Thoracic aorta endothelial cell (primary cell): ENCODE data around the genes FCHSD2 and PGM2L1.

GRCh38 chr11:72821523-72821952 is 7.3 kb downstream of the ATG16L2 start:
- CAGE, long polyA plus RNA = no peak

DNA sequence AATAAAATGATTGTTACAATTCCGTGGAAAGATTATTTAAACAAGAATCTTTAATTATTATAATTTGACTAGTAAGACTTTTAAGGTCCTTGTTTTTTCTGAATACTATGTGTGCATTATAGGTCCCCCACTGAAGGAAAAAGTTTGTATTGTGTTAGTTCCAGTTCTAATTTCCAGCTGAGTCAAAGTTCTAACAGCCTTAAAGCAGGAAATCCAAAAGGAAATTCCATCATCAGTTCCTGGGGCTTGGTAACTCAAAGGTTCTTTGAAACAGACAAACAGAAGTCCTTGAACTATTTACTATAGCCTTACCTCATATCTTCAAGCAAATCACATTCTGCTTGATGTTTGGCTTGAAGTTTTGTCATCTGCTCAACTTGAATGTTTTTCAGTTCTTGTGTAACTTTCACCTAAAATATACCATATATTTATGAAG is 2.4 kb downstream of the FCHSD2 start:
- CAGE, long polyA plus RNA = no peak

DNA sequence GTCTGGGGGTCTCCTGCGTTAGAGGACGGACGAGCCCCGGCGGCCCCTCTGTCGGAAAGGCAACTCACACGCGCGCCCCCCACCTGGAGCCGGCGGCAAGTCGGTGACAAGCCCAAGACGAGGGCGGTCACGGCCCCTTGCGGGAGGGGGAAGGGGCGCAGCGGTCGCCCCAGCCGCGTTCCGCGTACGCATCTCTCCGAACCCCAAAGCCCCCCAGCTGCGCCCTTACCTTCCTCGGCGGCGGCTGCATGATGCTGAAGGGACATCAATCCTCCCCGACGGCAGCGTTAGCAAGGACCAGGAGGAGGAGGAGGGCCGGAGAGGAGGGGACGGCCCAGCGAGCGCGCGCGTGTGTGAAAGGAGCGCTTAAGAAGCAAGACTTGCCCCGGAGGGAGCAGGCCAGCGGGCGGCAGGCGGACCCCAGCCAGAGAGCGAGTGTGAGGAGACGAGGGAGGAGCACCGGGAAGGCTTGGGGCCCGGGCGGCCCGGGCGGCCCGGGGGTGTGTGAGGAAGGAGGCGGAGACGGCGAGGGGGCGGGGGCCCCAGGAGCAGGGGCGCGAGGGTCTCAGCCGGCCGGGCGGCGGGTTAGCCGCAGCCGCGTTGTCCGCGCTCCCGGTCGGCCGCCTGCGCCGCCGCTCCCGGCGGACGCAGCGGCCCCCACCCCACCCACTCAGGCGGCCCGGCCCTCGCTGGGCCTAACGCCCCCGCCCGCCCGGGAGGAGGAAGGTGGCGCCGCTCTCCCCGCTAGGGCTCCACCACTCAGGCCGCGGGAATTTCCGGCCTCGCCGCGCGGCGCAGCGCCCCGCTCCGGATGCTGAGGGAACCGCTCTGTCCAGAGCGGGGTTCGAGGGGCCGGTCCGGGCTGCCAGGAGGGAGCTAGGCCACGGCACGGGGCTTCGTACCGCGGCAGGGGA is at the start of gene FCHSD2:
Gene FCHSD2, minus strand, starts transcription at position 691 of the 914 bp plus-strand sequence.
- CAGE, long polyA plus RNA = no peak

GRCh38 chr11:73200017-73200933 is 17.8 kb upstream of the P2RY2 start:
- CAGE, long polyA plus RNA = no peak

GRCh38 chr11:73310189-73311255 is 2.4 kb downstream of the ARHGEF17 start:
- CAGE, long polyA plus RNA = no peak

DNA sequence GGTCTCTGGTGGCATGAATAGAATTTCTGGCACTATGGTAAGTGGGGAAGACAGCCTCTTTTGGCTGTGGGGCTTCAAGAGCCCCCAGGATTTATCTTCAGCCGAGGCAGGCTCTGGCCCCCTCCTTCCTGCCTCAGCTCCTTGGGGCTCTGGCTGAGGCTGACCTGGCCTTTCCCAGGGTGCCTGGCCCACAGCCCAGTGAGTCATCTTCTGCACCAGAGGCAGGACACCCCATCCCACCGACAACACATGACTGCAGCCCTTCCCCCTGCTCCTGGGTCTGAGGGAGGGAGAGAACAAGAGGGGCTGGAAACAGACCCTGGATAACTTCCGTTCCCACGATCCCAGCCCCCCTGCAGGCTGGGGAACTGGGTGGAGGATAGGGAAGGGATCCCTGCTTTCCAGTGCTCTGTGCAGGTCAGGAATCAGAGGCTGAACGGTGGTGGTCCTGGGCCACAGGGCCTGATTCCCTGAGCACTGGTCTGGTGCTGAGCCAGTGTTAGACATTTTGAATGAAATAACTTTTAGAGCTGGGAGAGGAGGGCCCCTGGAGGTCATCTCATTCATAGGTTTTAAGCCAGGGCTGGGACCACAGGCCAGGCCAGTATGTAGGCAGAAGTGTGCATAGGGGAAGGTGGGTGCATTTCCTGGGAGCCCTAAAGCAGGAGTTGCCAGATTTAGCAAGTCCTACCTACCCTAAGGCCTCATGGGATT is 26.6 kb downstream of the ARHGEF17 start:
- CAGE, long polyA plus RNA = no peak

- CAGE, long polyA plus RNA = no peak
Observed at GRCh38 chr11:73494203-73494627, 103.7 kb downstream of the FAM168A start.

DNA sequence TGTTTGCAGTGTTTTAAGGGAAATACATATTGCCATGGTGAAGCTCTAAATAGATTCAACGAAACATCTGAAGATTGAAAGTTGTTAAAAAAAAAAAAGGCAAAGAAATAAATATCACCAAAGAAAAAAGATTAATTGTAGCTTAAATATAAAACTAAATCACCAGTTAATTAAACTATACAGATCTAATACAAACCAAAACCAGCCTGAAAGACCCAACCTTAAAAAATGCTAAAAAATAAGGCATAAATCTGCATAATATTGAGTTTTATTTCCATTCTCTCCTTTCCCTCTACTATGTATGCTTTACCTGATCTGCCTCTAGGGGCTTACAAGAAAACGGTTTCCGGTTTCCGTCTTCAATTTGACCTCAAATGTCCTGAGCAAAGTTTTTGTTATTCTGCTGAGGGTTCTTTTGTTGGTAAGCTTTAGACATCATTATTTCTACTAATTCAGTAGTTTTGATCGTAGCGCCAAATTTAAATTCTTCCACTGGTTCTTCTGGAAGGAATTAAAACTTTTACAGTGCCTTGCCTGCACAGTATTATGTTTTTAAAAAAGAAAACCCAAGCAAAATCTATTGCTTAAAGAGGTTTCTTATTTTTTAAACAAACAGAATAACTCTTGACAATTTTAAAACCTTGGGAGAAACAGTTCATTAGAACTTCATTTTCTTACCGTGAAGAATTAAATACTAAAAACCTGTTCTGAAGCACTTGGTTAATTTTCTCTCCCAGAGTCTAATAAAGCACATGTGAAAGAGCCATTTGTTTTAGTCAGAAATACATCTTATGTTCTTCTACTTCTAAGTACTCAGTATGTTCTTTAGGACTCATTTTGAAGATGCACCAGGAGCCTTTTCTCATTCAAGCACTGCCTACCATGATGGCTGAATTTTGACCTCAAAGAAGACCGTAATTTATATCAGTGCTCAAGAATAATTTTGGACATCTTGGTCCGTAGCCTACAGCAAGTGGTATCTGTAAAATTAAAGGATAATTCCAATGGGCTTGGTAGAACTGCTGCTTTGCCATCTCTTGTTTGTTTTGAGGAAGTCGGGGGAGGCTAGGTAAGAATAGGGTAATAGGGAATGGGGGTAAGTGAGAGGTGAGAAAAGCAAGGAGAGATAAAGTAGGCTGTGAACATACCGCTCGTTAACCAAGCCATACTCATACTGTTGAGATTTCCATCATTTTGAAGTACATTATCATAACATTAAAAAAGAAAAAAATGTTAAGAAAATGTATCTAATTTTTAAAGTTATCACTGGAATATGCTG is 30.5 kb downstream of the PLEKHB1 start:
- CAGE, long polyA plus RNA = no peak

DNA sequence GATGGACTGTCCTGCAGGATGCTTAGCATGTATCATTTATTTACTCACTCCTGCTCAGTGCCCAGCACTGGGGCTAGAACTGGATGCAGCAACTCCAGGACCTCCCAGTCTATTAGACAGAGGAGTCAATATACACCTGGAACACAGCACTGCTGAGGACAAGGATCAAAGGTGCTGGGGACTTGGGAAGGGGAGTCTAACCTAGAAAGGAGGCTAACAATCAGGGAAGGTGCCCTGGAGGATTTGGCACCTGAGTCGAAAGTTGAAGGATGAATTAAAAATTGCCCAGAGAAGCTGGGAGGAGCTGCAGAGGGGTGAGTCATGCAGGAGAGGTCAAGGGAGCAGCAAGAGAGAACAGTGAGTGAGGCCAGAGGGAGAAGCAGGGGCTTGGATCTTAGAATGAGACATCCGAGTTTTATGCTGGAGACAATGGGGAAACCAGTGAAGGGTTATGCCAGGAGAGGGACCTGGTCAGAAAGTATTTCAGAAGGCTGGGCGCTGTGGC is 5.3 kb downstream of the DNAJB13 start:
- CAGE, long polyA plus RNA = no peak

DNA sequence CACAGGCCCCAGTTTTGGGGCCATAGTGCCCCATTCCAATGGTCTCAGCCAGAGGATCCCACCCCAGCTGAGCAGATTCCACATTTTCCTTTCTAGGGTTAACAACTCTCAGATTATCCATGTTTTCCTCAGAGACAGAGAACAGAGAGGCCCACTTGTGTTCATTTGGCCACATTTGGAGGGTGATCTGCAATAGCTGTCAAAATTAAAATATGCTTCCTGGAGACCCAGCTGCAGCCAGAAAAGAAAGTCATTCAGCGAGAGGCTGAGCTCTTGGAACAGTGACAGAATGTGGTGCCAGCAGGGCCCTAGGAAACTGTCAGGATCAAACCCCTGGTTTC is 4.2 kb downstream of the UCP3 start:
- CAGE, long polyA plus RNA = no peak

GRCh38 chr11:74398206-74399449 is at the start of gene PGM2L1:
TSS of gene PGM2L1 (minus strand) at chr11:74398433.
- CAGE, long polyA plus RNA = no peak

- CAGE, long polyA plus RNA = no peak
Observed at GRCh38 chr11:74617855-74618098, 25.4 kb downstream of the POLD3 start.

- CAGE, long polyA plus RNA = no peak
Observed at GRCh38 chr11:74643899-74644502, 51.6 kb downstream of the POLD3 start.

GRCh38 chr11:74754658-74755415 is 6.2 kb downstream of the RNF169 start:
- CAGE, long polyA plus RNA = no peak

DNA sequence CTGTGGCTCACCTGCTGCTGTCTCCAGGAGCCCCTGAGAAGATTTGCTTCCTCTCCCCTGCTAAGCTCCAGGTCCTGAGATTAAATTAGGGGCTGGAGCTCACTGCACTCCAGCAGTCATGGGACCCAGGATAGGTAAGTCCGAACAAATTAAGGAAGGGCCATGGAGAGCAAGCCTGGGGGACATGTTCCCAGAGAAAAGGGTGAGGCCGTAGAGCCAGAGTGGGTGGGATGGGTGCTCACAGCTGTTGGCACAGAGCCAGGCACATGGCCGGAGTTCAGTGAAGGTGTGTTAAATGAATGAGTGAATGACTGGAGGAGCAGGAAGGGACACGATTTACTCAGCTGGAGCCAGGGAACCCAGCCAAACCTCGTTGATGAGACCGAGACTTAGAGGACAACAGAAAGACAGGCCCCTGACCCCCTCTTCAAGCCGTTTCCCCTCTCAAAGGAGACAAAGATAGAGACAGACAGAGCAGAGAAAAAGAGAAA is 402 bp downstream of the SLCO2B1 start:
- CAGE, long polyA plus RNA = no peak

DNA sequence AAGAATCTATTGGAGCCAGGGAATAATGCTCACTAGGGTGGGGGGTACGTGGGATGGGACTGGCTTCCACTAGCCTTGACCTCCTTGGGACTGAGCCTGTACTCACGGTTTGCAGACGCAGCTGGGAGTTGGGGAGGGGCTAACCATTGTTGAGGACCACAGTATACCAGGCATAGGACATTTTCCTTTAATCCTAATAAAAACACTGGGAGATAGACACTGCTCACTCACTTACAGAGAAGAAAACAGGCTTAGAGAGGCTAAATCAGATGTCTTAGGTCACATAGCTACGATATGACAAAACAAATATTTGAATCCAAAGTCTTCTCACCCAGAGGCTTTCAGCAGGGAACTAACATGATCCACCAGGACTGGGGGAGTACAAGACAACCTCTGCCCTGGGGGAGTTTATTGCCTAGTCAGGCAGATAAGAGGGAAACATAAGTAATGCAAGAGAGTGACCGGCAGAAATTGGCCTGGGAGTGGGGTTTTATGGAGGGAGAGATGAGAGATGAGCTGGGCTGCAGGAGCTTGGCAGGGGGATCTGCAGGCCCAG is 5.1 kb downstream of the SLCO2B1 start:
- CAGE, long polyA plus RNA = no peak

DNA sequence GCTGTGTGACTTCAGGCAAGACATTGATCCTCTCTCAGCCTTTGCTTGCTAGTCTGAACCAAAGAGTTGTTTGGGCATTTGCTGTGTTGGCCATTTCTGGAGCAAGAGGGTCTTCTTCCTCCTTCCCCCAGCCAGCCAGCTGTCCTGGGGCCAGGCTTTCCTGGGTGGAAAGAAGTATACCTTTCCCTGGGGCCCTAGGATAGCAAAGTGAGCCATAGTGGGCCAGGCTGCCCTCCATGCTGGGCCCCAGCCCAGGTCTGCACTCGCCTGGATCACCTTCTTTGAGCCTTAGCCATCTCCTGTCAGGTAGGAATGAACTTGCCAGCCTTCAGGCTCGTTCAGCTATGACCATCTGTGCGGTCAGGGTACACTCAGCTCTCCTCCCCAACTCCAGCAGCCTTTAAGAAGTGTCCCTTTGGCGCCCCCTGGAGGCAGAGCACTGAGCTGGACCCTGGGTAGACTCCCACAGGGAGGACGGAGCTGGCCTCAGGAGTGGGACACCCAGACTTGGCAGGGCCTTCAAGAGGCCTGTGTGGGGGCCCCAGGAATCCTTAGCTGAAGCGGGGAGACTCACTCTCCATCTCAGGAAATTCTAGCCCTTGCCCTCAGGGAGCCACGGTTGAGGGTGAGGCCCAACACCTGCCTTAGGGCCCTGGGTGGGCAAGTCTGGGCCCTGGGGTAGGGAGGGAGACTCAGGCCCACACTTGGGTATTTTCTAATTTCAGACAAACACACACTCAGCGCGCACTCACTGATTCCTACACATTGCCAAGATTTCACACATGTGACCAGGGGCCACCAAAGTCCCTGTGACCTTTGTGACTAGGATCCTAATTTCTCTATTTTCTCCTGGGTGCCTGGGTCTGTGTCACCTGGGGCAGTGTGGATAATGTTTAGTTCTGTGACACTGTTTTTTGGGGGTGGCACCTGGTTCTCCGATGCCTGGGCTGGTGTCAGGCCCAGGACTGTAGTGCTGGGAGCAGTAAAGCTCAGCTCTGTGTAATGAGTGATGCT is 35.6 kb upstream of the TPBGL start:
- CAGE, long polyA plus RNA = no peak

DNA sequence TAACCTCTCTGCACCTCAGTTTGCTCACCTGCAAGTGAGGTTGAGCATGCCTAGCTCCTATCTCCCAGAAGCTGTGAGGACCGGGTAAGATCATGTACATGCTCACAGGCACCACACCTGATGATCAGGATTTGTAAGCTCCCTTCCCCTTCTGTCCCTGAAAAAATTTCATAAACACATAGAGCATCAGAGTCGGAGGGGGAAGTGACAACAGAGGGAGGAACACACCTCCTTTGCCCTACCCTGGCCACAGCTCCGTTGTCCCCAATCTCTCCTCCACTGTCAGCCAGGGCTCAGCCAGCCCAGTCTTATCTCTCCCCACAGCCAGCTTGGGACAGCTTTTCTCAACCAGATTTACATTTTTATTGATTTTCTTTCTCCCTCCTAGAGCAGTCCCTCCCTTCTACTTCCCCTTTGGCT is 32.2 kb upstream of the TPBGL start:
- CAGE, long polyA plus RNA = no peak

DNA sequence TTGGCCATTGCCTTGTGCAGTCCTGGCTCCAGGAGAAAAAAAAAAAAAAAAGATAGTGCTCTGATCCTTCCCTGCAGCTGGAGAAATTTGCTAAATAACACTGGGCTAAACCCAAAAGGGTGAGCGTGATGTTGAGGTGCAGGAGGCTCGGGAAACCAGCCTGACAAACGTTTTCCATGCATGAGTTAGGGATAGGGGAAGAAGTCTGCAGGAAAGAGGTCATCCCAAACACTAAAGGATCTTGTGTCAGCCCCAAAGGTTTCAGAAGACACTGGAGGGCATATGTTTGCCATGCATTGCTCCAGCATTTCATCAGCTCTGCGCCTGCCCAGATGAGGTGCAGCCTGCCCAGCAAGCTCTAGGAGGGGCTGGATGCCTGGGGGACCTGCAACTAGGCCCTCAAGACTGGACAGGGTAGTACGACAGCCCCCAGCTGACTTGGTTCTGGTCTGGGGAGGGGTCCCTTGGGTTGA is 23.2 kb downstream of the TPBGL start:
- CAGE, long polyA plus RNA = no peak

GRCh38 chr11:75313466-75313826 is 38.0 kb downstream of the ARRB1 start:
- CAGE, long polyA plus RNA = no peak